Peripheral blood mononuclear cell (primary cell): ENCODE measurements around a stretch of chr14.

DNA sequence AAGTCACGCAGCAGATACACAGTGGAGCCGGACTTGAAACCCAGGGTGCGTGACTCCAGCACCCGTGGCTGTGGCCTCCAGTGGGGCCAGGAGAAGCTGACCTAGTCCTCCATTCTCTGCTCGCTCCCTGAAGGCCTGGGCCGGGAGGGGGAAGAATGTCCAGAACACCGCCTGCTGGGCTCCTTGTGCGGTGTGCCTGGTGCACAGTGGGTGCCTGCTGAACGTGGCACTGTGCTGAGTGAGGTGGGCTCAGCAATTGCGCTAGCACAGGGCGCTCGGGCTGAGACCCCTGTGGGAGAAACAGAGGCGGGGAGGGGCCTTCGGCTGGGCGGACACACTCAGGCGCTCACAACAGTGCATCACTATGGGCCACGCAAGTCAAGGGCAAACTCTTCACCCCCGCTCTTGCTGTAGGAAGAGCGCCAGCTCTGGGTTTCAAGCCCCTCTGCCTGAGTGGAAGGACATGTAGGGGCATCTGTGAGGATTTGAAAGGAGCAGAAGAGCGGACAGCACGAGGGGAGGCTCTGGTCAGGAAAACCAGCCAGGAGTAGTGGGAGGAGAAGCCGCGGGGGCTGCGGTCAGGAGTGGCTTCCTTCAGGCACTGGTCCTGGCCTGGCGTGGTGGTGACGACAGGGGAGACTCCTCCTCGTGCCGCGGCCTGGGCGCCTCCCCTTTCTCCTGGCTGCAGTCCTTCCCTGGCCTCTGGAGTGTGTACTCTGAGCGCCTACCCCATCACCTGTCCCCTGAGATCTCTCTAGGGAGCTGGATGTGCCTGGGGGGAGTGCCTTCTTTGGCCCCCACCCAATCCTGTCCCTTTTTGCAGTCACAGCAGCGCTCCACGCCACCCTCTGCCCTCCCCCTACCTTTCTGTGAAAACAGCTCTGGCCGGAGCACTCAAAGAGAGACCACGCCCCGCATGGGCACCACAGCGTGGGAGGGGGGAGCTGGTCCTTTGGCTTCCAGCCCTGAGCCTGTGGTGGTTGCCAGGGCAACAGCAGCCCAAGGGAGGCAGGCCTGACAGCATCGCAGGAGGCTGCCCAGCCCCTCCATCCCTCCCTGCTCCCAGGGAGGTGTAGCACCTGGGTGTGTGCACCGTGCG is 125.6 kb downstream of the CALM1 start:
- PRO-cap, 8 experiments, result no peak in any of the 8 experiments

GRCh38 chr14:90697624-90698050 is 118.6 kb downstream of the TTC7B start:
- PRO-cap, 8 experiments, result no peak in any of the 8 experiments

DNA sequence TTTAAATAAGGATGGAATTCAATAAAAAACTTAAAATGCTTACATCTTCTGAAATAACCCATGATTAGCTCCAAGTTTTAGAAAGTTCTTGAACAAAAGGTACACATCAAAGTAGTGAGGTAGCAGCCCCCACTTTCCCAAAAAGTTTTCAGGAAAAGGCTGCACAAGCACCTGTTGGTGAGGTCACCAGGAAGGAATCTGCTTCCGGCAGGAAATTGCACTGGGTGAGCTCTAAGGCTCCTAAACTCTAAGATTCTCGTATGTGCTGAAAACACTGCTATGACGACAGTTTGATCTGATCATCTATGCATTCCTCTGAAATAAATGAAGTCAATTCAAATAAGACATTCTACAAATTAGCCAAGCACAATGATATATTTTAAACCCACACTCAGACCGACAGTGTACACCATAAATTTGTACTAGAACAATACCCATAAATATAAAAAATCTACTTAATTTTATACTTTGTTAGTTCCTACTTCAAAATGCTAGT is 34.3 kb upstream of the TTC7B start:
- PRO-cap, 8 experiments, result no peak in any of the 8 experiments

DNA sequence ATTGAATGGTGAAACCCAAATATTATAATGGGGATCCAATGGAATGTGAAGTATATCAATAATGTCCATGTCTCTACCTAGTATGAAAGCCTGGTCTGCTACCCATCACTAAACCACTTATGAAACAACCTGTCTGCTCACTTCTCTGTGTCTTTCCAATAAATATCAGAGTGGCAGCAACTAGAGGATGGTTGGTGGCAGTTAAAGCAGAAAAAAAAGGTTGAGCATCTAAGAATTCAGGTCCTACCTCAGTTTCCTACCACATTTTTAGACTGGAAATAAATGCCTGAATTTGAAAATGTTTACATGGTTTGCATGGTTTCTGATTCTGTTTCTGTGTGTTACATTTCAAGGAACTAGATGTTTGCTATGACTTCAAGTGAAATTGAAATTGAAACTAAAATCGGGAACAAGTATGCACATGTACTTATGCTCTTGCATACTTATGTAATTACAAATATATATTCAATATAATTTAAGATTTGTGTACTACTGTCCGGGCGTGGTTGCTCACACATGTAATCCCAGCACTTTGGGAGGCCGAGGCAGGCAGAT is 38.1 kb downstream of the RPS6KA5 start:
- PRO-cap, 8 experiments, result peak in 1 of 8 experiments; most common plus-strand start position 400 of the sequence (in 1)

GRCh38 chr14:91218987-91219388 is 25.5 kb downstream of the GPR68 start:
- PRO-cap, 8 experiments, result no peak in any of the 8 experiments

DNA sequence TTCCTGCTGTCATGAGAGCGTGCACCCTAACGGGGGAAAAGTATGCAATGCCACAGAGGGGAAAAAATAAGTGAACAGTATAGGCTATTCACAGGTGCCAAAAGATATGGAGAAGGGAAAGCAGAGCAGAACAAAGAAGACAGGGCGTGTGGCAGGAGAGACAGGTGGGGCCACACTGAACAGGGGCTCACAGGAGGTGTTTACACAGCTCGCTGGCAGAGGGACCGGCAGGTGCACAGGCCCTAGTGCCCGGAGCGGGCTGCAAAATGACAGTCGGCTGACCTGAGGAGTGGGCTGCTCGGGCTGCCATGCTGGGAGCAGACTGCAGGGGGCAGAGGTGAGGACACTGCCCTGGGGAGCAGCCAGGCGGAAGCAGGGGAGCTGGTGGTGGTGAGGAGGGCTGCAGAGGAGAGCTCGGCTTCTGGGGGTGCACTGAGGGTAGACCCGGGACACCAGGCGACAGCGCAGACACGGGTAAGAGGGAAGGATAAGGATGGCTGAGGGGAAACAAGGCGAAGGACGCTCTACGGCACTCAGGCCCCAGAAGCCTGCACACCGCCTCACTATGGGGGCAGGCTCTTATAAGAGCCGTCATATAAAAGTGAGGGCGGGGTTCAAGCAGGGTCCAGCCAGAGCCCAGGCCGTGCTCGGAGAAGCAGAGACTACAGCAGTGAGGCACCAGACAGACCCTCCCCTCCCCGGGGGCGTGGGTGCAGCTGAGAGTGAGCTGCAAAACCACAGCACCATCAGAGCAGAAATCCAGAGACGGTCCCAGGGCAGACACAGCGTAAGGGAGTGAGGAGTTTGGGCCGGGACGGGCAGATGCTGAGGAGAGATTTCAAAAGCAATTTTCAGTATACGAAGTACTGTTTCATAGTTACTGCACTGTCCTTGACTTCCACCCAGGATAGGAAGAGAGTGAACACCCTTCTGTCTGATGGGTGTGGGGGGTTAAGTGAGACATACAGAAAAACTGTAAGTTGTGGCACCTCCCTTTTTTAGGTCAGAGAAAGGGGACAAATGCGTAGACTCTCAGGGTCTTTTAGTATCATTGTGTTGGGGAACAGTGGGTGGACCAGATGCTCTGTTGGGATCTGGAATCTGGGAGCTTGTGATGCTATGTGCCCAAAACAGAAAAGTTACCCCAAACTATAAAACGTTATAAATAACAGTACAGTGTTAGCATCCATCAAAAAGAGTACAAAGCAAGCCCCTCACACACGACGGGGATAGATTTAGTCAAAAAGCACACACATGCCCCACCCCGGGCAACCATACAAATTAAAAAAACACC is 62.4 kb downstream of the CCDC88C start:
- PRO-cap, 8 experiments, result peak in 2 of 8 experiments; most common plus-strand start position 754 of the sequence (in 1); most common minus-strand start position 473 of the sequence (in 1)

DNA sequence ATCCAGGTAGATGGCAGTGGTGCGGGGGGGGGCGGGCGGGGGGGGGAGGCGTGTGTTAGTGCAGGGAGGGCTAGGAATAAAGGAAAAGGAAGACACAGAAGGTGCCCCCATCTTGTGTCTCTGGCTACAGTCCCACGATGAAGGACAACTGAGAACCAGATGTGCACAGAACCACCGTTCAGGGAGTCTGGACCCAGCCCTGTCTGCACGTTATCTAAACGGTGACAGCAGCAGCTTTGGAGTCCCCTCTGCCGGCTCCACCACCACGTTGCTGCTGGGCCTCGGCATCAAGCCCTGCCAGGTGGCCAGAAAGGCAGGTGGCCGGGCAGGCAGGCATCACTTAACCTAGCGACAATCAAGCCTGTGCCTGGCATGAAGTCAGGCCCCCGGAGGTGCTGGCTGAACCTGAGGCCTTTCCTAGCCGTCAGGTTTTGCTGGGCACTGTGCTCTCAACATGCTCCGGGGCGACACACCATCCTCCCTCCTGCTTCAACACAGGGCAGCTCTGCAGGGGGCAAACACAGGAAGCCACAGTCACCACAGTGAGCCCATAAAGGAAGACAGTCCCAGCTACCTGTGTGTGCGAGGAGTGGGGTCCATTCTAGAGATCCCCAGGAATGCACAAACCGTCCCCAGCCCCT is 45.0 kb downstream of the CCDC88C start:
- PRO-cap, 8 experiments, result no peak in any of the 8 experiments

GRCh38 chr14:91573666-91573899 is 63.5 kb upstream of the PPP4R3A start:
- PRO-cap, 8 experiments, result no peak in any of the 8 experiments

DNA sequence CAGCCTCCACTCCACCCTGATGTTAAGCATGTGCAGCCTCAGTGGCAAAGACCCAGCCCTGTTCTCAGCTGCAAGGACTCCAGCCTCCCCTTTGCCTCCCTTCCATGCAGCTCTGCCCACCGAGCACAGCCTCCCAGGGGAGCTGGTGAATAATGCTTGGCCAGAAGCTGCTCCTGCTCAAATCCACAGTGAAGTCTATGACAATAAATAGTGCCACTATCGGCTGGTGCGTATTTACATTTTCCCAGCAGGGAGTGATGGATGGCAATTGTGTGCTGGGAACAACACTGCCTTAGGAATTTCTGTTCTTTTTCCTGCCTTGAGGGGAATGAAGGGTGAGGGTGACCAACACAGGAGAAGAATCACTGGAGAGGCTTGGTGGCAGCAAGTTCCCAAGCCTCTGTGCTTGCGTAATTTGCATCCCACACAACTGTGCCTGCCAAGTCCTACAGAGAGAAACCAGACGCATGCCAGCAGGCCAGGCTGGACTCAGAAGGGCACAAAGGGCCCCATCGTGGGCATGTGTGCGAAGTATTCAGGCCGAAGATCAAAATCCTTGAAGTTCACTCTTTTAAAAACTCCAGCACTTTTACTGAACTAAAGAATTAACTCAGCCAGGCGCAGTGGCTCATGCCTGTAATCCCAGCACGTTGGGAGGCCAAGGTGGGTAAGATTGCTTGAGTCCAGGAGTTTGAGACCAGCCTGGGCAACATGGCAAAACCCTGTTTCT is 30.0 kb upstream of the TC2N start:
- PRO-cap, 8 experiments, result no peak in any of the 8 experiments

DNA sequence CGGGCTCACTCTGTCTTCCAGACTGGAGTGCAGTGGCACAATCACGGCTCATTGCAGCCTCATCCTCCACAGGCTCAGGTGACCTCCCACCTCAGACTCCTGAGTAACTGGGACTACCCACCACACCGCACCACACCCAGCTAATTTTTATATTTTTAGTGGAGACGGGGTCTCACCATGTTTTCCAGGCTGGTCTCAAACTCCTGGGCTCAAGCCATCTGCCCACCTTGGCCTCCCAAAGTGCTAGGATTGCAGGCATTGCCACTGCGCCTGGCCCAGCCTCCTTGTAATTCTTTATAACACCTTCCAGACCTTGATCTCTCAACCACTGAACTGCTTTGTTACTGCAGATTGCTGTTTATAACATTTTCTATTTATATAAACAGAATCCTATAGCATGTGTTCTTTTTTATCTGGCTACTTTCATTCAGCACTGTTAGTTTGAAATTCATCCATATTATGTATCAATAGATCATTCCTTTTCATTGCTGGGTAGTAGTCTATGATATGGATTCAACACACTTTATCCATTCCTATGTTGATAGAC is 7.5 kb upstream of the ATXN3 start:
- PRO-cap, 8 experiments, result no peak in any of the 8 experiments

DNA sequence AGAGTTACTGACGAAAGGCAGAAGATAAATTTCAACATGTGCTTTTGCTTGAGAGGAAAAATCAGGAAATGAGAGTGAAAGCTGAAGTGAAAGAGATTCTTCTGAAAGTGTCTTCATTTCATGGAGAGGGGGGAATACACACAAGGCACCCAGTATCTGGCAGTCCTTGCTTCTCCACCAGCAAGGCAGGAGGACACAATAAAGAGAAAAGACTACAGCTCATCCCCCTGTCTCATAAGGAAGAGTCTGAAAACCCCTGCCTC is 77.9 kb downstream of the SLC24A4 start:
- PRO-cap, 8 experiments, result no peak in any of the 8 experiments

DNA sequence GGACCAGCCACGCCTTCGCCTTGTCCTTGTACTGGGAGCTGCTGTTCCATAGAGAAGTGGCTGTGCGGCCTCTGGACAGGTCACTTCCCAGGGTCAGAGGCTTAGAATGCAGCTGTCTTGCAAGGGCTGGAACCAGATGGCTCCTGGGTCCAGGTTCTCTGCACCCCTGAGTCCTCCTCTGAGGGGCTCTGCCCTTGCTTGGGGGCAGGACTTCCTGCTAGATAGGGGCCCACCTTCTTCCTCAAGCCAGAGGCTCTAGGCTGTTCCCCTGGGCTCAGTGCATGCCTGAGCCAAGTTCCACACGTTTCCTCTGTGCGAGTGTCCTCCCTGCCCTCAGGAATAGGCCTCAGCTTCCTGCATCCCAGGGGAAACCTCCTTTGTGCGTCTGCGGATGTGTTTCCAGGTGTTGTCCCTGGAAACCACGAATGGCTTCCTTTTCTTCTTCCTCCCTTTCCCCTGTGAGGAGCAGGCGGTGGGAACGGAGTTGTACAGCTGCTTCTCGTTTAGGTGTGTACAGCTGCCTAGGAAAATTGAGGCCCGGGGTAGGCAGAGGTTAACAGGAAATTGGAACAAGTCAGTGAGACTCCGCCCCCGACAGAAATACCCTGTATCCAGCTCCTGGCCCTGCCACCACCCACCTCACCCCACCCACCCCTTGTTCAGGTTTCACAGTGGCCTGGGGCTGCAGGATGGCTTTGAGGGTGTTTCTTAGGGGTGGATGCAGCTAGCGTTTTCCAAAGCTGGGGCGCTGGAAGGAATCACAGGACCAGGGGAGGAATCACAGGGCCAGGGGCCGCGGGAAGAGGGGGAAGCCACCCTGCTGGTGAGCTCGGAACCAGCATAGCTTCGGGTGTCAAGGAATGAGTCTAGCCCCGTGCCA is 54.1 kb upstream of the RIN3 start:
- PRO-cap, 8 experiments, result no peak in any of the 8 experiments

GRCh38 chr14:92530910-92531863 is 17.6 kb downstream of the RIN3 start:
- PRO-cap, 8 experiments, result peak in 8 of 8 experiments; most common plus-strand start chr14:92531760 (in 8); most common minus-strand start chr14:92531570 (in 7)

DNA sequence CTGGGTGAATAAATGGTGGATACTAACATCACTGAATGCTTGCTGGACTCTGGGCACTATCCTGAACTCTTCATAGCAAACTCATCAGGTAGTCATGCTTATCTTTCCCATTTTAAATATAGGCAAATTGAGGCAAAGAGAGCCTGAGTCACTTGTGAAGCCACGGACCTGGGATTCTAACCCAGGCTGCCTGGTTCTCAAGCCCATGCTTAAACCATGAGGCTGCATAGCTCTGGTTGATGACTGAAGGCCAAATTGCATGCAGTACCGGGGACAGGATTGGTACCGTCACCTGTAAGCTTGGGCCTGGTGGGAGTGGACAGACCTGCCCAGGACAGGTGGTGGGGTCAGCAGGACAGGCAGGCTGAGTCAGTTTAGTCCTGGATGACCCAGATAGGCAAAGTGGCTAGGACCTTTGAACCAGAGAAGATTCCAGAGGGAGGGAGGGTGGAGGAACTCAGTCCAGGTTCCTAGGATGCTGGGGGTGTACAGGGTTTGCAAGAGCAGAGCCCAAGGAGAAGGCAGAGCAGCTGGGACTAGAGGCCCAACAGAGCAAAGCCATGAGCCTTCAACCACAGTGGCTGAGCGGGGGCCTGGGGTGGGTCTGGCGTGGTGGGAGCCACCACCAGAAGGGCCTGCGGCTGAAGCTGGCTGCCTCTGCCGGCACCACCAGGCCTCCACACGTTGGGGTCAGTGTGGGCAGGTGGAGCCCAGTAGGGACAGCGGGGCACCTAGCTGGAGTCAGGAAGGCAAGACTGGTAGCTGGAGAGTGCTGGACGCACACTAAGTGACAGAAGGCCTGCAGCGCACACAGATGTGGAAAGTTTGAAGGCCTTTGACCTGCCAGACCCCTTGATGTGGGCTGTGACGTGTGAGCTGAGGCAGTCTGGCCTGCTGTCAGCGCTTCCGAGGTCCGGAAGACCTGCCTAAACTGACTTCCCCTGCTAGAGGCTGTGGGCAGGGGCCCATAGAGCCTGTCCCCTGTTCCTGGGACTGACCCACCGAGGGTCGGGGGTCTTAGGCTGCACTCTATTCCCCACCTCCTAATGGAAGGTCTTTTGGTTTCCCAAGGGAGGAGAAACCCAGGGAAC is 26.1 kb downstream of the RIN3 start:
- PRO-cap, 8 experiments, result peak in 1 of 8 experiments; most common plus-strand start position 589 of the sequence (in 1)

- PRO-cap, 8 experiments, result no peak in any of the 8 experiments
These were observed 88.4 kb downstream of the RIN3 start for GRCh38 chr14:92601670-92602649.

GRCh38 chr14:92615292-92616214 is 102.0 kb downstream of the RIN3 start:
- PRO-cap, 8 experiments, result peak in 5 of 8 experiments; most common plus-strand start chr14:92615746 (in 4); most common minus-strand start chr14:92615511 (in 4)

GRCh38 chr14:92646918-92647652 is 101.3 kb downstream of the LGMN start:
- PRO-cap, 8 experiments, result no peak in any of the 8 experiments

DNA sequence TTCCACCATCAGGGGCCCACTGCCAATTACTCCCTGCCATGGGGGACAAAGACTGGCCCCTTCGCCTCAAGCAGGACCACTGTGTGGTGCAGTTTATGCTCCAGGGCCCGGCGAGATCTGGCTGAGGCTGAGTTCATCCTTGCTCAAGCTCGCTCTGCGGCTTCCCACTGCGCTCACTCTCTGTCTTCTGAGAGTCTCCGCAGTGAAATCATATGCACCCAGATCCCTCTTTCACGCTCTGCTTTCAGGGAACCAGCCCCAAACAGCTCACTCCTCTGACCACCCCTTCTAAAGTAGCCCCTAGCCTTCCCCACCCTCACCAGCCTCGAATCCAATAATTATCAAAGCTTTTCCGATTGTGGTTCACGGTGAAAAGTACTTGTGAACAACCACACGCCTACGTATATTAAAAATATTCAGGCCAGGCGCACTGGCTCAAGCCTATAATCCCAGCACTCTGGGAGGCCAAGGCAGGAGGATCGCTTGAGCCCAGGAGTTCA is 95.1 kb downstream of the LGMN start:
- PRO-cap, 8 experiments, result peak in 7 of 8 experiments; most common plus-strand start position 239 of the sequence (in 2); most common minus-strand start position 119 of the sequence (in 3)

DNA sequence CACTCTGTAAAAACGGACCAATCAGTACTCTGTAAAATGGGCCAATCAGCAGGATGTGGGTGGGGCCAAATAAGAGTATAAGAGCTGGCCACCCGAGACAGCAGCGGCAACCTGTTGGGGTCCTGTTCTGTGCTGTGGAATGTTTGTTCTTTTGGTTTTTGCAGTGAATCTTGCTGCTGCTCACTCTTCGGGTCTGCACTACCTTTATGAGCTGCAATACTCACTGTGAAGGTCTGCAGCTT is 1.8 kb upstream of the LGMN start:
- PRO-cap, 8 experiments, result peak in 8 of 8 experiments; most common plus-strand start position 109 of the sequence (in 8)

- PRO-cap, 8 experiments, result no peak in any of the 8 experiments
These were observed 8.4 kb downstream of the CHGA start for GRCh38 chr14:92931185-92931825.